Hair follicular keratinocyte (primary cell): ENCODE results near the gene CGRRF1.

- RAMPAGE, long total RNA = no peak
Measured at GRCh38 chr14:54311460-54311785, 85.4 kb upstream of the CDKN3 start.

DNA sequence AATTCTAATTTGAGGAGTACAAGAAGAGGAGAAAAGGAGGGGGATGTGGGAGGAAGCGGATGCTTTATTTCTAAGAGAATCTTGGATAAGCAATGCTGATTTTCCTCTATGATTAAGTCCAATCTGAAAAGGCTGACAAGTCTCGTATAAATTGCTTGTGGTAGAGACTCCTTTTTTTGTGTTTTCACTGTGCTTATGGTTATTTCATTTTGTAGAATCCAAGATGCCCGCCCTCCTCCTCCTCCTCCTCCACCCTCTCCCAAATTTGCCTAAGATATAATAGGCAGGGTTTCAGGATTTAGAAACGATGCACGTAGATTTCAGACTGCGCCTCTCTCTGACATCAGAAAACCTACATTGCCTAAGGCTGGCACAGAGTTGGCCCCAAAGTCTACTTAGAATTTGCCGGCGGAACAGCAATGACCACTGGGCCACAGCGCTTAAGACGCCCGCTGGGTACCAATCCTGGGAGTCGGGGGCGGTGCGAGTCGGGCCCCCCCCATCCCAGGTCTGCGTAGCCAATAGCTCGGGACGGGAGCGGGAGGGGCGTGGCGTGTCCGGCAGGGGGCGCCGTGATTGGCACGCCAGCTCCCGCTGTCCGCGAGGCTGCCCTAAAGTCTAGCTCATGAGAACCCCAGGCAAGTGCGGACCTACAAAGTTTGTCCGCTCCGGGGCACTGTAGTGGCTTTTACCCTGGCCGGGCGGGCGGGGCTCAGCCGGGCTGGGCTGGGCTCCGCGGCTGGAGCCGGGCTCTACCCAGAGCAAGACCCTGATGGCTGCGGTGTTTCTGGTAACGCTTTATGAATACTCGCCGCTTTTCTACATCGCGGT is at the start of gene CGRRF1:
Gene CGRRF1 (plus strand): TSS at position 719 of the 831 bp plus-strand sequence.
- RAMPAGE, long total RNA = no peak

GRCh38 chr14:54675581-54676144 is 108.7 kb downstream of the SAMD4A start:
- RAMPAGE, long total RNA = no peak

DNA sequence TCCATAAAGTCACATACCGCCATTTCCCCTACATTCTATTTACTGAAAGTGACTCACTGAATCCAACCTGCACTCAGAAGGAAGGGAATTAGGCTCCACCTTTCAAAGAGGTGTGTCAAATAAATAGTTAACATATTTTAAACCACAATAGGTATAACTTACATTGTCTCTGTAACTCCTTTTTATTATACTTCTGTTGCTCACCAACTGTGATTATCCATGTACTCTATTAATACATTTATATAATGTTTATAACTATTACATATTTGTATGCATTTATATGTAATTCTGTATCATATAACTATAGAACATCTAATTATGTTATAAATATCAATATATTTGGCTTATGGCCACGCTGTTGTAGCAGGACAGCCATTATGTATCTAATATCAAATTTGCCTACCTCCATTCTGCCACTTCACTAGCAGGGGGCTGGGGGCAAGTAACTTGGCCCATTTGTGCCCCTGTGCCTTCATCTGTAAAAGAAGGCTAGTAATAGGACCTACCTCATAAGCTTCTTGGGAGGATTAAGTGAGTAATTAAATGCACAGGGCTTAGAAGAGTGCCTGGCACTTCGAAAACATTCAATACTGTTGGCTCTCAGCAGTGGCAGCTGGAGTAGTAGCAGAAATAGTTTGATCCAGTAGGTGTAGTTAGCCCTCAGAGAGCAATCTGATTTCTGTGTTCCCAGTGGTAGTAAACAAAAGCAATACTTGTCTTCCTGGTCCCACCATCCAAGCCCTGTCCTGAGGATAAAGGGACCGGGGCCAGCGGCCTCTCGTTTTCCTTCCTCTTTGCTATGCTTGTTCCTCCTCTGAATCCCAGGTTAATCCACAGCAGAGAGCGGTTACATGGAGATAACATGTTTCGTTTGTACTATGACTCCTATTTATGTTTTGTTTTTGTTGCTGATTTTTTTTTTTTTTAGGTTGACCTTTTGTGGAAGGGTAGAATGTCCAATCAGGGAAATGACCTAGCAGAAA is 131.4 kb downstream of the SAMD4A start:
- RAMPAGE, long total RNA = no peak

- RAMPAGE, long total RNA = no peak
Measured at GRCh38 chr14:55065337-55066245, 14.1 kb downstream of the MAPK1IP1L start.

DNA sequence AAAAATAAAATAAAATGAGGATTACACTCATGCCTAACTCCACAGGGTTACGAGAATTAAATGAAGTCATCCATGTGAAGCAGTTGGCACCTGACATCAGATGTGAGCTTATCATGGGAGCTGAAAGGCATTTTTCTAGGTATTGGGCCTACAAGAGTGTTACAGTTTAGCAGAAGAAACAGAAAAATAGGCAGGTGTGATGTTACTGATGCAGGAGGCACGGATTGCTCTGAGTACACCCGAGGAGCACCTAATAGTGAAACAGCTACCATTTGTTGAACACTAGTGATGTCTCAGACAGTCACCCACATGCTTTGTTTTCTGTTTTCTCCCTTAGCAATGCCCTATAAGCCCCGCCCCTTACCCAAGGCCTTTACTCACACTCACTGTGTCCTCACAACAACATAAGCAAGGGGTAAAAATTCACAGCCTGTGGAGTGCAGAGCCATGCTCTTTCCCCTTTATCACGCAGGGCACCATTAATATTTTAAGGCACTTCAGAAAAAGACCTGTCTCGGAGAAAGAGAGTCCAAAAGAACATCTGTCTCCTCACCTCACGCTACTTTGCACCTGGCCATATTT is 25.7 kb downstream of the MAPK1IP1L start:
- RAMPAGE, long total RNA = no peak

DNA sequence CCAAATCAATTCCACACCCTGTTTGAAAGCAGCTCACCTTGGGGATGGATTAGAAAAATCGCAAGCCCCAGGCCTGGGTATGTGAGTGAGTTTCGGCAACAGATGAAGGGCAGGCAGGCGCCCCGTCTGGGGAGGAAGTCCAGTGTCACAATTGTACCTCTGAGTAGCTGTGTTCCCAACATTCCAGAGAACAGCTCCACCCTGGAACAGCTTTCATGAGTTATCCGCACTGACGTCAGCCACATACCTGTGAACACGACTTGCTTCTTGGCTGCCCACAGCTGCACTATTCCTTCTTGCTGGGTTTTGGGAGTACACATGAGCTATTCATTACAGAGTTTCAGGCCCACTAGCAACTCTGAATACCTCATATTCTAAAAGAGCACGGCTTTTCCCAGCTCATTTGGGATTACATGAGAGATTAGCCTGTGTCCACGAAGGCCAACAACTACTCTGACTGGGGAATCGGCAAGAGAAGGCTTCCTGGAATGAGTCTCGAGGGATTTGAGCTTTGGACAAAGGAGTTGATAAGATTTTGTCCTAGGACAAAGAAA is 26.2 kb downstream of the MAPK1IP1L start:
- RAMPAGE, long total RNA = no peak

GRCh38 chr14:55115347-55115740 is 13.7 kb upstream of the LGALS3 start:
- RAMPAGE, long total RNA = no peak

- RAMPAGE, long total RNA = no peak
Measured at GRCh38 chr14:55139007-55139467, 10.0 kb downstream of the LGALS3 start.

GRCh38 chr14:55301581-55302120 is 30.4 kb downstream of the FBXO34 start:
- RAMPAGE, long total RNA = no peak

- RAMPAGE, long total RNA = no peak
Measured at GRCh38 chr14:55330211-55330556, 59.0 kb downstream of the FBXO34 start.

GRCh38 chr14:55336819-55337185 is 65.6 kb downstream of the FBXO34 start:
- RAMPAGE, long total RNA = no peak

GRCh38 chr14:55616397-55616680 is 36.3 kb downstream of the KTN1 start:
- RAMPAGE, long total RNA = no peak

DNA sequence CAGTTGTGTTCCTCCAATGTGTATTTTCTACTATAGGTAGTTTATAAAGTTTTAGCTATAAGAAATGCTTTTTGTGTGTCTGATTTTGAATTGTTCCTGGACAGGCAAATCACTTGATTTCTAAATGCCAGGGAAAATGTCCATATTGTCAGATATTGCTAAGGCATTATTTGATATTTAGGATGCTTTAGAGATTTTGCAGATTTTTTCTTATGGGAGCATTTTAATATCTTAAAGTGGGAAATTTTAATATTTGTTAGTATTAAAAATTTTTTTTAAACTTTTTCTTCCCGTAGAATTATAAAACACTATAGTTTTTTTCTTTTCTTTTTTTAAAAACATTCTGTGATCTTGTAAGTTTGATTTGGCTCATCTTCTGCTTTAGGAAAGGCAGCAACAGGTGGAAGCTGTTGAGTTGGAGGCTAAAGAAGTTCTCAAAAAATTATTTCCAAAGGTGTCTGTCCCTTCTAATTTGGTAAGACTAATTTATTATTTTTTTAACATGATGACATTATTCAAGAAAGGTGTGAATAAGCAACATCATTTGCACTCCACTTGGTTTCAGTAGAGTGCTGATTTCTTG is 86.9 kb downstream of the KTN1 start:
- RAMPAGE, long total RNA = no peak

DNA sequence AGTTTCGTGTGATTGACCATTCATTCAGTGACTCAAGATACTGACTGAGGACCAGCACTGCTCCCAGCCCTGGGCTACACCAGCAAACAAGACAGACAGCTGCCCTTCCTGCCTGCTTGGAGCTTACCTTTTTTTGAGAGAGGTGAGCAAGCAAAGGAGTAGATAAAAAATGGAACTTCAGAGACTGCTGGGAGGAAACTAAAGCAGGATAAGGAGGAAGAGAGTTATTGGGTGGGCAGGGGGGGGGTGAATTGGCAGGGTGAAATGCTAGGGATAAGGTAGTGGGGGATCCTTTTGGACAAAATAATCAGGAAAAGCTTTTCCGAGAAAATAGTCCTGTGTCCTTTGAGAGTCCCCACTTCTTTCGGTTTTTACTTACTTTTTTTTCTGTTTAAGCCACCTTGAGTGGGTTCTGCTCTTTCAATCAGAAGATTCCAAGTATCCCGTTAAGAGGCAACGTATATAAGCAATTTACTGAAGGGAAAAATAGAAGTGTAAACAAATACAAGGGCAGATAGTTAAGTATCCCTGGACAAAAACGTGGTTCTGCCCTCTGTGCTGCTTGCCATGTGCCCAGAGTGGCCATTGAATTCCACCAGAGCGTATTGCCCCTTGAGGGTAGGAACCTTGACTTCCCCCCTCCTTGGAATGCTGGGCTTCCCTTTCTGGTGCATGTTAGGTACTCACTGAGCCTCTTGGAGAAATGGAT is 7.1 kb downstream of the PELI2 start:
- RAMPAGE, long total RNA = no peak

- RAMPAGE, long total RNA = no peak
Measured at GRCh38 chr14:56134837-56135474, 16.7 kb downstream of the PELI2 start.

DNA sequence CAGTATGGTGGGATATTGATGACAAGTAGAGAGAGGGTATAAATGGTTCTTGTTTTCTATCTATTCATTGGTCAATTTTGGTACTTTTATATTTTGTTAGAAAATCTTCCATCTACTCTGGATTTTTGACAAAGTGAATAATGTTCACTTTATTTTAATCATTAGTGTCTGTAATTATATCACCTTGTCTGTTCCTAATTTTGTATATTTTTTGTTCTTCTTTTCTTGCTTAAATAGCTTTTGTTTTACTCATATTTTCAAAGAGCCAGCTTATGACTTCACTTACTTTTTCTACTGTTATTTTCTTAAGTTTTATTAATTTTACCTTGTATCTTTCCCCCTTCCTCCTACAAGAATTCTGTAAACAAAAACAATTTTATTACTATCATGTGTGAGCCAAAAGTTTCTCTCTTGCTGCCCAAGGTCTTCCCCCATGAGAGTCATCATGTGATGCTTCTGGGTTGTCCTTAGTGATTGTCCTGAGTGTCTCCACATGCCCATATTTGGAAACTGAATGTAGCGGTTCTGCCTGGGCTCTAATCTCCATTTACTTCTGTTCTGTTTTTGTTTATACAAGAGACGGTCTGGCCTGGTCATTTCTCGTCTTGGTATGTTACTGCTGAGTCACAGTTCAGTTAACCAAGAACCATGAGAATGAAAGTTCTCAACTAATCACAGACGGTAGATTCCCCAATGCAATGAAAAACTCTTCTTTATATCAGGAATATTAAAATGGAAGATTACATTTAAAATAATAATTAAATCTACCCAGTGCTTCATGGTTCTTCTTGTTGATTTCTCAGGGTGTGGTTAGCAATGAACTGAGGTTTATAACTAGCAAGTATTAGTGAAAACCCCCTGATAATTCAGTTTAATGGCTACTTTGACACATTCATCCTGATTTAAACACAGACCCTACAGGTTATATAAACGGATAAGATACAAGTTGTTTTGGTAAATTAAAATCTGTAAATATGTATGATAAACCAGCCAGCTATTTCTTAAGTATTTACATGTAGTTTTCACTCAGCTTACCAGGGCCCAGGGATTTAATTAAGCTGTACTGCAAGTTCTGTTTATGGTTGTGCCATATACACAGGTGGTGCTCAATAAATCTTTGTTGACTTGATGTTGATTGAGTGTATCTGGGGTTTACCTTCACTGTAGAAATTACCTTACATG is 80.9 kb downstream of the PELI2 start:
- RAMPAGE, long total RNA = no peak

- RAMPAGE, long total RNA = no peak
Measured at GRCh38 chr14:56816541-56817107, 6.3 kb upstream of the OTX2 start.

GRCh38 chr14:56855704-56856451 is 45.6 kb upstream of the OTX2 start:
- RAMPAGE, long total RNA = no peak

GRCh38 chr14:56992351-56992698 is 182.0 kb upstream of the OTX2 start:
- RAMPAGE, long total RNA = no peak